Fibroblast of villous mesenchyme (primary cell): ENCODE measurements around the genes PTPN1 and KCNG1.

- CAGE, long polyA plus RNA: no peak
Observed at GRCh38 chr20:50386398-50387074, 123.6 kb upstream of the PTPN1 start.

DNA sequence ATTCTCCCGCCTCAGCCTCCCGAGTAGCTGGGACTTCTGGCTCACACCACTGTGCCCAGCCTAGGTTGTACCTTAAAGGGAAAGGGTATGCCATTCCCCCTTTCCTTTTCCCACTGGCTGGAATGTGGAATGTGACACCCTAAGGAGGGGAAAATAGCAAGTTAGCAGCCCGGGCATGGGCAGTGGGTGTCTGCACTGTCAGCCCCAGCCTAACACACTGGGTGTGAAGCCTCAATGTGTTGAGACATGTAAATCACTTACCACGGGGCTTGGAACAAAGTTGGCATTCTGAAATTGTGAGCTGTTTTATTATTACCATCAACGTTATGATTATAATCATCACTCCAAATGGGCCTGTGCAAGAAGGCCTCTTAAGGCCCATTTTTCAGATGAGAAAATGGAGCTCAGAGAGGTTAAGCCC lies 80.7 kb upstream of the PTPN1 start:
- CAGE, long polyA plus RNA: no peak

DNA sequence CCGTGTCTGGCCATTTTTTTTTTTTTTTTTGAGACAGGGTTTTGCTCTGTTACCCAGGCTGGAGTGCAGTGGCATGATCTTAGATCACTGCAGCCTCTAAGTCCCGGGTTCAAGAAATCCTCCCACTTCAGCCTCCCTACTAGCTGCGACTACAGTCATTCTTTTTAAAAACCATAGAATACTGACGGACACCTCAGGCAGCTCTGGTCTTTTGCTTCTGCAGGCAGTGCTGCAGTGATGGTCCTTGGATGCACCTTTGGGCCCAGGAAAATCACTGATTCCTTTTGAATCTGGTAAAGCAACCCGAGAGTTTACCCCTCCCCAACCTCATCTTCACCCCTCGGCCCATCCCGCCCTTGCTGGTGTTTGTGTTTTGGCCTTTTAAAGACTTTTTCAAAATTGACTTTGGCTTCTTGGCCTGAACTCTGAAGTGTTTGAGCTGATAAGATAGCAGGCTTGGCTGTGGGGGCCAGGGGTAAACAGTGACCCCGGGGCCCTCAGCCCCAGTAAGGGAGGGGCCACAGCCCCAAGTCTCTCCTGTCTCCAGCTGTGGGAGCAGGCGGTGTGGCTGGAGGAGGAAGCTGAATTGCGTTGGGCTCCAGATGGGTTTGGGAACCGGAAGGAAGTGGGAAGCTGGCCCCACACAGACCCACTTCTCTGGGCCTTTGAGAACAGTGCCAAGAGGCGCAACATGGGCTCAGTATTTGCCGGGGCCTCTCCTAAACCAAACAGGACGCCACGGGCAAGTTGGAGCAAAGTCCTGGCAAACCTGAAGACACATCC lies 54.6 kb upstream of the PTPN1 start:
- CAGE, long polyA plus RNA: no peak

DNA sequence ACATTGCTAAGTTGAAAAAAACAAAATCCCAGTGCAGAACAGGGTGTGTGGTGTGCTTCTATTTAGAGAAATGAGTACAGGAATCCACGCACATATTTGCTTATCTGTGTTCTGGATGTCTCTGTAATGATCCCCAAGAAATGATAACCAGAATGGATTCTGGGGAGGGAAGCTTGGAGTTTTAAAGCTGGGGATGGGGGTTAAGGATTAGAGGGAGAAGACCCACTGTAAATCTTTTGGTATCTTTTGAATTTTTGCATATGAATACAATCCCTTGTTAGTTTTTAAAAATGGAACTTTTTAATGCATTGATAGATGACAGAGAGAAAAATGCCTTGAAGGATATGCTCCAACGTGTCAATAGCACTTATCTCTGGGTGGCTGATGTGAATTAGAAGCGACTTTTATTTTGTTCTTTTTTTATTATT lies 47.6 kb upstream of the PTPN1 start:
- CAGE, long polyA plus RNA: no peak

GRCh38 chr20:50510319-50511132 lies at the start of gene PTPN1:
Gene PTPN1 (plus strand): TSS chr20:50510383.
- CAGE, long polyA plus RNA: start-site peak on the plus strand at chr20:50510350-50510414, 948 and 808 reads in 2 replicates

DNA sequence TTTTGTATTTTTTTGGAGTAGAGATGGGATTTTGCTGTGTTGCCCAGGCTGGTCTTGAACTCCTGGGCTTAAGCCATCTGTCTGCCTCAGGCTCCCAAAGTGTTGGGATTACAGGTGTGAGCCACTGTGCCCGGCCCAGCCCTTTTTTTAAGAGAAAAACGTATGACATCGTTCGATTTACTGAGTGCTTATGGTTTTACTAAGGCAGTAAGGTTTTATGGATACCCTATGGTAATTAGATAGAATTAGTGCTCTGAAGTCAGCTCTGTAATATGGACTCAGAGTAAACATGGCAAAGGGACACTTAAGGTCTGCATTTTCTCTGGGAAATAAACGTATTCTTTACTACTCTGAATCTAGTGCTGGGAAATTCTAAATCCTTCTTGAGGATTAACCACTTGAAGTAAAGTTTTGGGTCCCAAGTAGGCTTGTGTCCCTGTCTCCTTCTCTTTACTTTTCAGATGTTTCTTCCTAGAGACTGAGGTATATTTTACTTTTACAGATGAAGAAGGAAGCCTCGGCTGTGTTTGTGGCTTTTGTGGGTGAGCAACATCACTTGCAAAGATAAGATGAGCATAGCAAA lies 7.3 kb downstream of the PTPN1 start:
- CAGE, long polyA plus RNA: no peak

GRCh38 chr20:50572709-50573344 lies 62.6 kb downstream of the PTPN1 start:
- CAGE, long polyA plus RNA: no peak

DNA sequence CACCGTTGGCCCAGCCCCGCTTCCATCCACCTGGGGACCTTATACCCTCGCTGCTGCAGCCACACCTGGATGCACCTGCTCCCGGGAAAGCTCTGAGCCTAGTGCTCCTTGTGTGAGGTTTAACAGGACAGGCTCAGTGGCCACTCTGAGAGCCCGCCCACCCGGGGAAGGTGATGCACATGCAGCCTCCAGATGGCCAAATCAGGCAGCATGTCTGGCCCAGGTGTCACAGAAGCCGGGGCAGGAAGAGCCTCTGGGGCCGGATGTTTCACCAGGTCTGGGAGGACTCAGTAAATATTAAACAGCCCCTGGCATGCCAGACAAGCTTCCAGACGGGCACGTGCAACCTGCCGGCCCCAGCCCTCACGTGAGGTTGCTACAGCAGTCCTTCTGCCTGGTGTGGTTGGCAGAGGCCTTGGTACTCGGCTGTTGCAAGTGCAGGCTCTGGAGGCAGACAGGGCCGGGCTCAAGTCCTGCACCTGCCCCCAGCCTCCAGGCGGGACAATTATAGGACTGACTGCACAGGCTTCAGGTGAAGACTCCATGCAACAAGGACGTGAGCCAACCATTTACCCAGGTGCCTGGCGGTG lies 66.8 kb downstream of the RIPOR3 start:
- CAGE, long polyA plus RNA: no peak

GRCh38 chr20:50630516-50631105 lies 60.7 kb downstream of the RIPOR3 start:
- CAGE, long polyA plus RNA: no peak

GRCh38 chr20:50730828-50731238 lies 547 bp upstream of the PARD6B start:
- CAGE, long polyA plus RNA: no peak

DNA sequence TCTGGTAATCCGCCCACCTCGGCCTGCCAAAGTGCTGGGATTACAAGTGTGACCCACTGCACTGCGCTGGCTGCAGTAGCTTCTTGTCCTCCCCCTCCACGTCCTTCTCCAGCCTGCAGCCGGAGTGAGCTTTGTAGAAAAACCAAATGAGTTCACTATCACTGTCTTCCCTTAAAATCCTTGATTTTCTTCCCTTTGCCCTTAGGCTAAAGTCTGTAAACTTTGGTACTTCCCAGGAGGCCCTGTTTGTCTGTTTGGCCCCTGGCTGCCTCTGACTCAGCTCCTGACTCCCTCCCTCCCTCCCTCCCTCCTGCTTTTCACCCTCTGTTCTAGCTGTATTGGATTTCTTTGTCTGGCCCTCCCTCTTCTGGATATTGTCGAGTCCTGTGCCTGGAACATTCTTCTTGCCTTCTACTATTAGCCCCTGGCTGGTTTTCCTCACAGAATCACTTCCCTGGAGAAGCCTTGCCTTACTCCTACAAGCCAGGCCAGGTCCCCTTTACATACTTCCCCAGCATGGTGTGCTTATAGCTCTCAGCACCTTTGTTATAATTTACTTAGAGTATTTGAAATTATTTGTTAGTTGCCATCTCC lies 13.1 kb downstream of the PARD6B start:
- CAGE, long polyA plus RNA: no peak

- CAGE, long polyA plus RNA: no peak
Observed at GRCh38 chr20:50919192-50919740, 12.0 kb downstream of the ADNP start.

DNA sequence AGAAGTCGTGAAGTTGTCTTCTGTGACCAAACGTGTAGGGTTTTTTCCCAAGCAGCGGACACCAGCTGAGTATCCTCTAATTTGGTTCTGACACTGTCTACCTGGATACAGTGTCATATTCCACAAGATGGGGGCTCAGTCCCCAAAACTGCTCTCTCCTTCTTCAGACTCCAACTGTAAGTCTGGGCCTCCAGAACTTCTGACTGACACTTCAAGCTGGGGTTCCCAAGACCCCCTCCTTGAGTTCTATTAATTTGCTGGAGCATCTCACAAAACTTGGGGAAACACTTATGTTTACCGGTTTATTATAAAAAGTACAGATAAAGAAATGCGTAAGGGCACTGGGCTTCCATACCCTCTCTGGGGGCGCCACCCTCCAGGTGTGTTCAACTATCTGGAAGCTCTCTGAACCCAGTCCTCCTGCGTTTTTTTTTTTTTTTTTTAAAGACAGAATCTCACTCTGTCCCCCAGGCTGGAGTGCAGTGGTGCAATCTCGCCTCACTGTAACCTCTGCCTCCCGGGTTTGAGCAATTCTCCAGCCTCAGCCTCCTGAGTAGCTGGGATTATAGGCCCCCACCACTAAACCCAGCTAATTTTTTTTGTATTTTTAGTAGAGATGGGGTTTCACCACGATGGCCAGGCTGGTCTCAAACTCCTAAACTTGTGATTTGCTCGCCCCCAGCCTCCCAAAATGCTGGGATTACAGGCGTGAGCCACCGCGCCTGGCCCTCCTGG lies 8.9 kb downstream of the ADNP start:
- CAGE, long polyA plus RNA: no peak

DNA sequence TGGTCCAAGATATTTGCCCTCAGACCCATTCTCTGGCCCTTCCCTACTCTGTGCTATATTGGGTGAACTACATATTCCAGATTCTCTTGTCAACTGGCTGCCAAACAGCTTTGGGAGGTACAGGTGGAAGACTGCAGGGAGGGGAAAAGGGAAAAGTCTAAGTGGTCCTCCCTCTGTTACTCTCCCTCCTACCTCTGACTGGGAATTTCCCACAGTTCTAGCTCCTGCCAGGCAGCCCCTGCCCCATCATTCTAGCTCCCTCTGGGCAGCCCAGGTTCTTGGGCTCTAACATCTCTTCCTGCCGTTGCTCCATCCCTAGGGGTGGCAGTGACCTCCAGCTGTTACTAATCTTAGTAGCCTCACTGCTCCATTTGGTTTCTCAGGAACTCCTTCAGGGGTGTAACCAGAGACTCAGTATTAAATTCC lies 10.3 kb downstream of the DPM1 start:
- CAGE, long polyA plus RNA: no peak

- CAGE, long polyA plus RNA: no peak
Observed at GRCh38 chr20:50982231-50982538, 23.6 kb downstream of the MOCS3 start.

GRCh38 chr20:51022620-51023536 lies at the start of gene KCNG1:
Gene KCNG1 (minus strand): TSS chr20:51023107.
- CAGE, long polyA plus RNA: no peak

DNA sequence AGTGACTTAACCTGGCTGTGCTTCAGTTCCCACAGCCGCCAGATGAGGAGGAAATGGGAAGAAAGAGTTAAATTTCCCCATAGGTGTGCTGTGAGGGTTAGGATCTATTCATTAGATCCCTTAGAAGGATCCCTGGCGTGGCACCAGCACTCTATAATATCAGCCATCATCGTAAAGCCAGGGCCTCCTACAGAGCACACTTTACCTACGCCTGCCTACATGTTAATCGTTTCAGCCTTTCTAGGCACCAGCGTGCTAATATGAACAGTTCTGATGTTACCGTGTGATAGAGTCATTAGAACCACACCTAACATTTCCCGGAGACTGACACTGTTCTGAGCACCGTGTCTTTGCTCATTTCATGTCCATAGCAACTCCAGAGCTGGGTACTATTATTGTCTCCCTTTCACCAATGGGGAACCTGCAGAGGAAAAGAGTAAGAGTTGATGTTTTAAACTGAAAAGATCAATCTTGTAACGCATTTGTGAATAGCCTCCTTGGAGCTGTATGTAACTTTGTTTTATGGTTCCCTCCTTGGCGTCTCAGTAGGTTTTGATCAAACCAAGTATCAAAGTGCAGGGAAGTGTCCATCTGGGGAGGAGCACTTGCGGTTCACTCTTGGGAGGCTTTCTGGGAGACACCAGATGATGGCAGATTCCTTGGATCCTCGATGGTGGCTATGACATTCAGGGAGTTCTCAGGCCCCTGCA lies 73.8 kb upstream of the KCNG1 start:
- CAGE, long polyA plus RNA: no peak

DNA sequence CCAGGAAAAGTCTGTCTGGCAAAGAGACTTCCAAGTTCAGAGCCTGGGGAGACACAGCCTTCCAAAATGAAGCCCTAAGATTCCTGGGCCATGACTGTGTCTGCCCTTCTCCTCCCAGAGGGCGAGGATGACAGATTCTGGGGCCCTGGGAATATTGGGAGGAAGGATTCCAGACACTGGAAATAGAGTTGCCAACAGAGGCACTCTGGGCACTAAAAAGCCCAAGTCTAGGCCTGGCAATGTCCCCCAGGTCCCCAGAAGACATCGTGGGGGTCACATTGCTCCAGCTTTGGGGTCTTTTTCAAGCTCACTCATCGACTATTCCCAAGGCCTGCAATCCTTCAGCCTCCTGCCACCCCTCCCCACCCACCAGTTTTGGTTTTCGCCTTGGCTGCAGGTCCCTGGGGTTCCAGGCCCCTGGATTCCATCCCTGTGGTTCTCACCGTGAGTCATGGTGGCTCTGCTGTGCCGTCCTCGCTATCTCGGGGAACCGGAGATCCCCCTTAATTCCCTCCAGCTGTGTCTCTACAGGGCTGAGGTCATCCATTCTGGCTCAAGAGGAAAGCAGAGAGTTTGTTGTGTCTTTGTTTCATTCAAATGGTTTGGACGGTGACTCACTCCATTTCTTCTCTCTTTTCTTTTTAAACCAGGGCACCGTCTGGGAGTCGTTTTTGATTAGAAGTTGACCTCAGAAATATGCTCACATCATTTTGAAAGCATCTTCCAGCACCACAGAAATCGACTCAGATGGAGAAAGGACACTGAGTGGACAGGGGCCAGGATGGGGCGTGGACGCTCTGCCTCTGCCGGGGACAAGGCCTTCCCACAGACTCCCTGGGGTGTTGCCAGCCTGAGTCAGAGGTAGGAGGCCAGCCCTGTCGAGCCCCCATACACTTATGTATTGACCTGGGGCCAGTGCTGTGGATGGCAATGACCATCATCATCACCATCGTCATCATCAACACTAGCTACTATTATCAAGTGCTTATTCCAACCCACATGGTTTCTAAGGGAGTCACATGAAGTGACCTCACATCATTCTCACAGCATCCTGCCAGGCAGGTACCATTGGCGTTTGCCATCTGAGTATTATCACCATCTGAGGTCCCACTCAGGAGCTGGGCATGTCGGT lies 176.4 kb downstream of the NFATC2 start:
- CAGE, long polyA plus RNA: no peak

GRCh38 chr20:51412247-51412744 lies 130.2 kb downstream of the NFATC2 start:
- CAGE, long polyA plus RNA: no peak

DNA sequence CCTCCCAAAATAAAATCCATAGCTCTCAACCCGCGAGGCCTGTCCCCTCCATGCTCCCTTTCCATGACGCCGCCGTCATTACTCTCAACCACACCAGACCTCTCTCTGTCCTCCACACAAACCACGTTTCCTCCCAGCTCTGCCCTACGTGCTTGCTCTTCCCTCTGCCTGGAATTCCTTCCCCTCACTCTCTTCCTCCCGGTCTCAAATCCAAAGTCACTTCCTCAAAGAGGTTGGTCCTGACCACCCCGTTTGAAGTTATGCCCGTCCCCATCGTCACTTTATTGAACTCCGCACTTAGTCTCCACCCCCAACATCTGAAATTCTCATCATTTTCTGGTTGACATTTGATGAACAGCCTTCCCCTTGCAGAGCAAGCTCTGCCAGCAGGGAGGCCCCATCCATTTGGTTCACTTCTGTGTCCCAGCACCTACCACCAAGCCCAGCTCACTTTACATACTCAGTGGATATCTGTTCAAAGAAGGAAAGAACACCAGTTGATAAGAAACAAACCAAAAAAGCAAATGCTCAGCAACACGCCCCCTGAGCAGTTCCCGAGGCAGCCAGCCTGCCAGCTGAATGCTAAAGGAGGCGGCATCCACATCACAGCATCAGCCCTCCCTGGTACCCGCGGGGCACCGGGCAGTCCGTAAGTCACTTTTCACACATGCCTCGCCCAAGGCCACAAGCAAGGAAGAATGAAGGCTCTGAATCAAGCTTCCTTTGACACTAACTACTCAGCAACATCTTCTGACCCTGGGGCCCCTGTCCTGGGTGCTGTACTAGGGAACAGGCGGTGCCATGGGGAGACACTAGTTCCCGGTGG lies 125.0 kb downstream of the NFATC2 start:
- CAGE, long polyA plus RNA: no peak